Zone of skin (tissue), 1 donor: Measurements from ENCODE around the genes GPR61 and ALX3.

- RRBS = no CpG with 5 or more reads among the region's 1 CpG
Observed at GRCh38 chr1:109134955-109135222, 21.0 kb downstream of the ELAPOR1 start.

GRCh38 chr1:109185315-109186562 is 28.0 kb upstream of the SARS1 start:
- RRBS = 88% methylated on average over 6 of the region's 20 CpGs

- RRBS = 79% methylated on average over 2 of the region's 24 CpGs
Observed at GRCh38 chr1:109250652-109251213, 1.4 kb downstream of the CELSR2 start.

DNA sequence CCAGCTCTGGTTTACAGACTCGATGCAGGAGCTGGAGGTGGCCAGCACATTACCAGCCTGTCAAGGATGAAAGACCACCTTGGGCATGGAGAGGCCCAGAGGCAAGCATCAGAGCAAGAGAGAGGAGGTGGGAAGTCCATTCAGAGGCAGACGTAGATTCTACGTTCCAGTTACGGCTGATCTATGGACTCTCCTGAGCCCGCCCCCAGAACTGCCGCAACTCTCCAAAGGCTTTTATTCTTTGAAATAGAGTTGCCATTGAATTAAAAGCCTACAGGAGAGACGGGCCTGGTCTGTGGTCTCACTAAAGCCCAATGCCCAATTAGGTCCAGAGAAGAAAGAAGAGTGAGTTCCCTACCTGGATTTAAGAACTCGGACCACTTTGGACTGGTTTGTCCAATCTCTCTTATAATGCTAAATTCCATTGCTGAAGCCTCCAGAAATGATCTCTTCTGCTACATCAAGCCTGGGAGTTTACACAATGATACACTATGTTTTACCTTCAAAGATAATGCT is 4.1 kb upstream of the MYBPHL start:
- RRBS = no CpG with 5 or more reads among the region's 8 CpGs

DNA sequence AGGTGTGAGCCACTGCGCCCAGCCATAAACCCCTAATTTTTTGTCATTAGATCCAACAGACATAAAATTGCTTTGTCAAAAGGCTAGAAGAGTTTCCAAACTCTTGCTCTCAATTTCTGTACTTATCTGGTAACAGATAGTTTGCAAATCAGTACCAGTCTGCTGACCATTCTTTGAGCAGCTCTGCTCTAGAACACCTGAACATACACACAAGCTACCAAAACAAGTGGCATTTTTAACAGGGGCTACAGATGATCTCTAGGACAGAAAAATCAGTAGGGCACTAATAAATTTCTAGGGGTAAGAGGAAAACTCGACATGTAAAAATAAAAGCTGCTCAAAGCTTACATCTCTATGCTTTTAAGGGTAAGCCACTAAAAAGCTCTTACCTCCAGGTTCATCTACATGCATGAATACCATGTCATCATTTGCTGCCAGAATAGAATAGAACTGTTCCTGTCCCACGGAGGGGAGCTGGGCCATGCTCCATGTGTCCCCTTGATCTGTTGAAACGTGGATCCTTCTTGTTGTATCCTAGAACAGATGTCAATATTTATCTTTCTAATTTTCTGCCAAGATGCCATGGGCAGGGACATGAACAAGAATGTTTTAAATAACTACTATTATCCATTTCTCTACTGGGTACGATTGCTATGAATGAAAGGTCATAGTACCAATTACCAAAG is 35.0 kb upstream of the MYBPHL start:
- RRBS = no CpG with 5 or more reads among the region's 5 CpGs

DNA sequence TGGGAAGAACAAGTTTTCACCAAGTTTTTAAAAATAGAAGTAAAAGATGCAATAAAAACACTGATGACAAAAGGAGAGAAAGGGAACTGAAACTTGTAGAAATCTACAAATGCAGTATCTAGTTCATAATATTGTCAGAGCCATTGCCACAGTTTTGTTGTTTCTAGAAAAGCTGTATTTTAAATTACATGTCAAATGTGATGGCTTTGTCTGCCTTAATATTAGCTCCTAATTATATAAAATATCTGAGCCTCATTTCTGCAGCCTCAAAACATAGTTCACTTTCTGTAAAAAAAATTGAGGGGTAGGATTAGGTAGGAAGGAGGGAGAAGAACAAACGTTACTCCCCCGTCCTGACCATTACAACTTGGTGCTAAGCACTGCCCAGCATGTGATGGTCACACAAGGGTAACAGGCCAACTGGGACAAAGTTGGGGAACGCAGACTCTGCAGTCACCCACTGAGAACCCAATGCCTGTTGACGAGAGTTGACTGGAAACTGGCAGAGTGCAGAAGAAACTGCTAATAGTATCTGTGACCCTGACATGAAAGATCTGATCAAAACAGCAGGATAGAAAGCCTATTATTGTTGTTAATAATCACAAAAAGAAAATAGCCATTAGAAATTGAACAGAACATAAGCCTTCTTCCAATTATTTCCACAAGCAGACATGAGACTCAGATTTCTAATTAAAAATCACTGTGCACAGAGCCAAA is 5.7 kb downstream of the SORT1 start:
- RRBS = no CpG with 5 or more reads among the region's 4 CpGs

GRCh38 chr1:109532698-109533320 is 6.9 kb upstream of the GPR61 start:
- RRBS = no CpG with 5 or more reads among the region's 7 CpGs

DNA sequence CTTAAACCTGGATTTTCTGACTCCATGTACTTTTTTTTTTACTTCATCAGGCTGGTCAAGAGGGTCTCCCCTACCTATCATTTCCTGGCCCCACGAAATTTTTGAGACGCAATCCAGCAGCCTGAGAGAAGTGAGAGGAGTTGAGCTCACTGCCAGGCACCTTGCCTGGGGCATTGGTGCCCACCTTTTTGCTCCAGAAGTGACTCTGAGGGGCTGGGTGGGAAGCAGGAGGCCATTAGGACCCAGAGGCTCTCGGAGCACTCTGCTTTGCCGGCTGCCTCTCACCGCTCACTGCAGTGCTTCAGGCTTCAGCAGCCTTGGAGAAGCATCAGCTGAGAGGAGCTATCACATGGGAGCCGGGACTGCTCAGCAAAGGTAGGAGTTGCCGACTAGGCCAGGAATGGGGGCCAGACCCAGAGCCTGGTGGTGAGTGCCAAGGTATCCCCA is at the start of gene GPR61:
Gene GPR61 (plus strand): TSS at position 294 of the 447 bp plus-strand sequence.
- RRBS = 39% methylated on average over 4 of the region's 7 CpGs

- RRBS = no CpG with 5 or more reads among the region's 3 CpGs
Observed at GRCh38 chr1:109615853-109616339, 3.5 kb downstream of the GNAT2 start.

- RRBS = no CpG with 5 or more reads among the region's 5 CpGs
Observed at GRCh38 chr1:109935343-109936007, 24.8 kb downstream of the CSF1 start.

GRCh38 chr1:109985841-109986962 is 1.6 kb downstream of the AHCYL1 start:
- RRBS = no CpG with 5 or more reads among the region's 6 CpGs

GRCh38 chr1:110022198-110022973 is 12.0 kb upstream of the STRIP1 start:
- RRBS = no CpG with 5 or more reads among the region's 3 CpGs

GRCh38 chr1:110070439-110071076 is at the start of gene ALX3:
Gene ALX3 (minus strand): TSS chr1:110070672.
- RRBS = 4% methylated on average over 37 of the region's 57 CpGs

- RRBS = 2% methylated on average over 20 of the region's 42 CpGs
Observed at GRCh38 chr1:110083902-110084298, 13.4 kb upstream of the ALX3 start.

DNA sequence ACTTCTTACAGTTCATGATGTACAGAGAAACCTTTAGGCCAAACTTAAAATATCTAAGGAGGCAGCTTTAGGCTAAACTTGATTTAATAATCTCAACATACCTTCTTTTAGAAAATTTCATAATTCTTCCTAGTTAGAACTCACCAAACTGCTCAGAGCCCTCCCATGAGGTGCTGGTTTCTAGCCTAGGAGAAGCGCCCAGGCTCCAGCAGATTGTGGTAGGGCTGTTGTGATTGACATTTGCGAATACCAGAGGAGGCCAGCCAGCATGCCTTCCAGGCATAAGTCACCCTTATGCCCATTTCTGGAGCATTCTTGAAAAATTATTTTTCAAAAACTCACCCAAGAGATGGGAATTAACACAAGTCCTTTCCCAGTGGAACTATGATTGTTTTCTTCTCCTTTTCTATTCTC is 22.6 kb upstream of the KCNC4 start:
- RRBS = no CpG with 5 or more reads among the region's 2 CpGs

- RRBS = no CpG with 5 or more reads among the region's 5 CpGs
Observed at GRCh38 chr1:110188212-110188634, 21.9 kb upstream of the KCNC4 start.

GRCh38 chr1:110202932-110203402 is 7.1 kb upstream of the KCNC4 start:
- RRBS = no CpG with 5 or more reads among the region's 6 CpGs

DNA sequence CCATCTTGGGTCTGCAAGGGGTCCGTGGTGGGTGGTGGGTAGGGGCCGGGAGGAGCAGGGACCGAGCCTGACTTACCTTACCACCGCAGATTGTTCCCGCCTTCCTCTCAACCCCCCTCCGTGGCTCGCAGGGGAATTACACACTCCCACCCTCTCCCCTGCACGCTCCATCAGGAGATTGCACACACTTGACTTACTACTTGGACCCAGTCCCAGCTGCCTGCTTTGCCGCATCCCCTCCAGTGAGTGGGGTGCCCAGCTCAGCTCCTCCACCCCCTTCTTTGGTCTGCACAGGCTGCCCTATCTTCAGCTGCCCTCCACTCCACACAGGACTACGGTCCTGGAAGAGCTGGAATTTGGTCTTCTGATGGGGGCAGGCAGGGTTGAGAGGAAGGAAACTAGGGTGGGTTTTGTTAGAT is 2.1 kb downstream of the KCNC4 start:
- RRBS = 25% methylated on average over 2 of the region's 10 CpGs

GRCh38 chr1:110243799-110244163 is 33.7 kb downstream of the KCNC4 start:
- RRBS = no CpG with 5 or more reads among the region's 9 CpGs